SP-49 (cell line): ENCODE results near the gene DMGDH.

GRCh38 chr5:78771634-78772323 is 123.2 kb upstream of the LHFPL2 start:
- PRO-cap = no peak

- PRO-cap = bidirectional peak, plus-strand start at chr5:78984775, minus-strand start at chr5:78984649
Observed at GRCh38 chr5:78984416-78984900, 652 bp downstream of the ARSB start.

DNA sequence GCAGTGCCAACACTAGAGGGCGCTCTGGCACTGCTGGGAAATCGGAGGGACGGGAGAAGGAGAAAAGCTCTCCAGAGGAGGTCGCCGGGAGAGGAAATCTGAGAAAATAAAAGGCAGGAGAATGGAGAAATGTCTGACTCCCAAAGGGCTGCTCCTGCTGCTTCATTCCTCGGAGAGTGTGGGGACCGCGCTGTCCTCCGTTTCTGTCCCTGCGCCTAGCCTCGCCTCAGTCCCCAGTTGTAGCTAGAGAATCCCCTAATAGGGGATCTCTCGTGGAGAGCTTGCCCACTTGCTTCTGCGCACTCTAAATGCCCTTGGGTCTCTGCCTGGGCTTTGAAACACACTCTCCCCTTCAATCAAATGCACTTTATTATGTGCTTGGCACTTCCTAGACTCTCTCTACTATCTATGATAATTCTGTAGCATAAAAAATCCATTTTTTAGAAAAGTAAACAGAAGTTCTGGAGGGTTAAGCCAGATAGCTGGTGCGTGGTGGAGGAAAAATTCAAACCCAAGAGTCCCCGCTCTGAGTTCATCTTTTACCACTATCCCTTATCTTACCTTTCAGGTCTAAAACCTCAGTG is 40.1 kb upstream of the ARSB start:
- PRO-cap = no peak

GRCh38 chr5:79047241-79047885 is 22.1 kb downstream of the DMGDH start:
- PRO-cap = no peak

- PRO-cap = no peak
Observed at GRCh38 chr5:79069381-79069803, at the start of gene DMGDH. Gene DMGDH (minus strand): TSS chr5:79069674.

DNA sequence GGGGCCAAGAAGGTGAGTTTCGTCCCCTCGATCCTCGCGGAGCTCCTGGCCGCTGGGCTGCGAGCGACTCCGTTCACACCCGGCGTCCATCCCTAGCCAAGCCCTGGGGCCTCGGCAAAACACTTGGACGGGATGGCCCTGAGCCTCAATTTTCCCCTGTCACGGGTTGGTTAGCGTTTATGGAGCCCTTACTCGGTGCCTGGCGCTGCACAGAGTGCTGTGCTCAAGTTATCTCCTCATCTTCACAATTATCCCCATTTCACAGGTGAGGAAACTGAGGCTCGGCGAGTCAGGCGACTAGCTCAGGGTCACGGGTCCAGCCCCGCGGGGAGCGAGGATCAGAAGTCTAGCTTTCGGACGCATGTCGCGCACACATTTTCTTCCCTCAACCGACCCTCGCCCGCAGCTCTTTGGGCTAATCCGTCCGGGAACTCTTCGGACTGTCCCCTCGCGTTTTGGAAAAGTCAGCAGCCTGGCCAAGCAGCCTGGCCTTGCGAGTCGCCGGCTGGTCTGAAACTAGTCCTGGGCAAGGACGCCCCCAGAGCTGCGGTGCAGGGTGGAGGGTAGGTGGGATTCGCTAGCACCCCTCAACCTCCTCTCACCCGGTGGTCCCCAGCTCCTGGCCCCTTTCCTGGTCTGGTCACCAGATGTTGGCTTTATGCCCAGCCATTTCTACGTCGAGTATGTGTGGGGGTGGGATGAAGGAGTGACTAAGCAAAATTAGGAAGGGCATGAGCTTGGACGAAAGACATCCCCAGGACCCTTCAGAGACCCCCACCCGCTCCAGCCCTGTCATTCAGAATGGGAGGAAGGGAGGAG is 446 bp downstream of the BHMT2 start:
- PRO-cap = no peak

DNA sequence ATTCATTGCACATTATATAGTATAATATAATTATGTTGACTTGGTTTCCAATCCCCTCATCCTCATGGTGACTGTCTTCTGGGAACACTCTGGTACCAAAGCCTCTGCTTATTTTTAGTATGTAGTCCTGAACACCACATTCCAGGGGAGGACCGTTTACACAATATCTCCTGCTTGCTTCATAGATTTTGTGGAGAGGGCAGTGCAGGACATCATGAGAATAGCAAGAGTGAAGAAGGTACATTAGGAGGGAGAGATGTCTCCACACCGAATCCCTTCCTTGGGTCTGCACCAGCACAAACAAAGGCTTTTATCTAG is 20.5 kb upstream of the BHMT start:
- PRO-cap = no peak

GRCh38 chr5:79514378-79514471 is 291 bp upstream of the HOMER1 start:
- PRO-cap = no peak

DNA sequence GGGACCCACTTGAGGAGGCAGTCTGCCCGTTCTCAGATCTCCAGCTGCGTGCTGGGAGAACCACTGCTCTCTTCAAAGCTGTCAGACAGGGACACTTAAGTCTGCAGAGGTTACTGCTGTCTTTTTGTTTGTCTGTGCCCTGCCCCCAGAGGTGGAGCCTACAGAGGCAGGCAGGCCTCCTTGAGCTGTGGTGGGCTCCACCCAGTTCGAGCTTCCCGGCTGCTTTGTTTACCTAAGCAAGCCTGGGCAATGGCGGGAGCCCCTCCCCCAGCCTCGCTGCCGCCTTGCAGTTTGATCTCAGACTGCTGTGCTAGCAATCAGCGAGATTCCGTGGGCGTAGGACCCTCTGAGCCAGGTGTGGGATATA is 94.6 kb downstream of the CMYA5 start:
- PRO-cap = no peak

DNA sequence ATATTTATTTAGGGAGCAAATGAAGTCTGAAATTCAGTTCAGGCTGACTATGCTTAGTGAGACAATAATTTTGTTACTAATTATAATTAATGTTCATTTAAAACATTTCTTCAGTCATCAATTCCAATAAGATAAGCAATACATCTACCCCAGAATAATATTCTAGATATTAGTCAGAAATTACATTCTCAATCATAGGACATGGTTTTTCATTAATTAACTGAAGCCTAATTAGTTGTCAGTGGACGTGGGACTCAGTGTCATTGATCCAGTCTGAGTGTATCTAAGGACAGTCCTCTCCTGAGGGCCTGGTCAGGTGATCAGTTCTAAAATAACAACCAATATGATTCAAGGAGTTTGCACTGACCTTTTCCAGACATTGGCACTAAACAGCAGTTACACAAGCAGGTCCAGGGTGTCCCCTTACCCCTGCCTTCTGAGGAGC is 97.7 kb downstream of the CMYA5 start:
- PRO-cap = no peak

DNA sequence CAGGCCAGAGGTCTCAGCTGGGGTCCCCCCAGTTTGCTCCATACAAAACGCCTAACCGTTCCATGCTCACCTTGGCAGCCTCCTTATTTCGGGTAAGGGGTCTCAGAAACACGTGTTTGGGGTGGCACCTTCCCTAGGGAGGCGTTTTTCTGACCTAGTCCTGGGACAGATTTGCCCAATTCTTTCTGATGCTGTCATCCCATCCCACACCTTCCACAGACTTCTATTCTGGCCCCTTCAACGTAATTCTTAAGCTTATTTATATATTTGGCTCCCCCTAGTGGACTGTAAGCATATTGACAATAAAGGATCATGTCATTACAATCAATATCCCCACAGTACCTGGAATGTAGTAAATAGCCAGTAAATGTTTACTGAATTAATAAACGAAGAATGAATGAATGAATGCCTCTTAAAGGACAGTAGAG is 48.3 kb downstream of the THBS4 start:
- PRO-cap = no peak

DNA sequence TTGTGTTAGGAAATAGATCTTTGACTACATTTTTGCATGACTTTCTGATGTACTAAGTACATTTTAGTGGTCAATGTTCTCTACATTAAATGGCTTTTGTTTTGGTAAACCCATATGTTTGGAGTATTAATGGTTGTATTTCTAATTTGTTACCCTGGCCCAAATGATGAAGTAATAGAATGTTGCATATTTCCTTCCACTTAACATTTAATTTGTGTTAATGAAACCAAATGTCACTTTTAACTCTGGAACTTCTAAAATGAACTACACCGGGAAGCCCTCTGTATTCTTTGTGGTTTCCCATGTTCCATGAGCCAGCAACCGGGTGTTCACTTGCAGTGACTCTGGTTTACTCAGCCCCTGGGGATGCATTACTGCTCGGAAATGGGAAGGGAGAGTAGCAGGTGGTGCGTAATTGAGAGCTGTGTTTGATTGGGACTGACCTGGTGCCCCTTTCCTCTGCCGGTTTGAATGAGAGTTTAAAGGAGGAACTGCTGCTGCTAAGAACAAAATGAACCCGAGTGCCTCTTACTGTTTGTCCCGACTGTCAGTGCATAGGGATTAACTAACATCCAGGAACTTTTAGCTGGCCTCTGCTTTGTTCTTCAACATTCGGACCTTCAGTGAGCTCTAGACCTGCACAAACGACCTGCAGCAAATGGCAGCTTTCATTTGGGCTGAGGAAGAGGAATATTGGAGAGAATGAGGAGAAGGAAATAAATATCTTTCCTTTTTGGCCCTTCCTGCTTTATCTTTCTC is 100.1 kb upstream of the DHFR start:
- PRO-cap = no peak

DNA sequence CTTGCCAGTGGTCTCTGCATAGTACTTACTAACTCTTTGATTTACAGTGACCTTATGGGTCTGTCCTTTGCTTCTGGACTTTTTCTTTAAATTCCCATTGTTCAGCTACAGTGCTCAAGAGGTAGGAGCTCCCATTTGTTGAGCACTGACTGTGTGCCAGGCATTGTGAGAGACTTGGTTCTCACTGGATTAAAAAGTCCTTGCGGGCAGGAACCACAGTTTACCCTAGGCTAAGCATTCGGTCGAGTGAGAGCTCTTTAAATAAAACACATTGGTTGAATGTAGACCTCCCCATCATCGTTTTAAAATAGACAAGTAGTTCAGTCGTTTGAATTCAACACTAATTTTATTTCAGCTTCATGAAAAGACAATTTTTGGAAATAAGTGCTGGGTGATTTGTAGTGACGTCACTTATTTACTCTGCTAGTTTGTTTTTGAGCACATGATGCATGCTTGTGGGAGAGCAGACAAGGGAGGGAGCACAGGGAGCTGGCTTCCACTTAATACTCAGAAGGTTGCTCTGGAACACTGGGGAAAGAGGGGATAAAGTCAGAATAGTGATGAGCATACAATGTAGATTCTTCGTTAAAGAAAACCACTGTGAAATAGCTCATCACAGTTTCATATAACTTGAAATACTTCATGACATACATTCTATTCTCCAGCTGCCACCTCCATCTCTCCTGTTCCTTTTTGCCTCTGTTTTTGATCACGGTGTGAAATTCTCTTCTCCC is 27.1 kb downstream of the RASGRF2 start:
- PRO-cap = no peak

DNA sequence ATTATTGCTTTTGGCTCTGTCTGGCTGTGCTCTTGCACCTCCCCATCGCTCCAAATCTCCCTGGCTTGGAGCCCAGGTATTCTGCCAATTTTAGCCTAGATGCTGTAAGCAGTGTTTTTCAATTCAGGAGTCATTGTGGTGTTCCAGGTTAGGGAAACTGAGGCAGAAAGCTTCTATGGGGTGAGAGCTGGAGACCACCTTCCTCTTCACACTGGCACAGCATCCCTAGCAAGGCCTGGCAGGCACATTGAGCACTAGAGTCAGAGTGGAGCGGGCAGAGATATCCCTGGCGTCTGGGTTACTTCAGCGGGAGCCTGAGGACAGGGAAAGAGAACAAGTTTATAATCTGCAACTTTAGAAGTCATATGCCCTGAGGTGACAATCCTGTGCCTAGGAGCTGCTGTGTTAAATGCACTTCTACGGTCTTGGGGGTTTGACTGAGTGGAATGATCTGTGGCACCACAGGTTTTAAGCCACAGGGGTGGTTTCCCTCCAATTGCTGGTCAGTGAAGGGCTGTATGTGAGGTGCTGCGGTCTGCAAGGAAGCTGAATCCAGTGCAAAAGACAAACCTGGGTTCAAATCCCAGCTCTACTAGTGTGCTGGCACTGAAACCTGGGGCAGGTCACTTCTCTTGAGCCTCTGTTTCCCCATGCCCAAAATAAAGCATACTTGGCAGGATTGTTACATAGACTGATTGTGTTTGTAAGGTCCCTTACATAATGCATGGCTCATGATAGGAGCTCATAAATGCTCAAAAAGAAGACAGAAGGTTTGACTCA is 2.9 kb downstream of the CKMT2 start:
- PRO-cap = no peak

DNA sequence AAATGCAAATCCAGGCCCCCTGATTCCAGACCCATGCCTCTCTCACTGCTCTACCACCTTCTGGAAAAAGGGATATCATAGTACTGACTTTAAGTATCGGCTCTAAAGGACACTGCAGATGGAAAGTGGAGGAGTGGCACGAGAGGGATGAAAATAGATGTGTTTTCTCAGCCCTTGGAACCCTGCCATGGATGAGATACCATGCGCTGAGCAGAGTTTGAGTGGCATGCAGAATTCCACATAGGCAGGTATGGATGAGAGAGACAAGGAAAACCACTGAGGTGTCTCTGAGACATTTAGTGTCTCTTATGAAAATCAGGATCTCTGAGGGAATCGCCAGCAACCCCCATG is 18.8 kb downstream of the CKMT2 start:
- PRO-cap = no peak

DNA sequence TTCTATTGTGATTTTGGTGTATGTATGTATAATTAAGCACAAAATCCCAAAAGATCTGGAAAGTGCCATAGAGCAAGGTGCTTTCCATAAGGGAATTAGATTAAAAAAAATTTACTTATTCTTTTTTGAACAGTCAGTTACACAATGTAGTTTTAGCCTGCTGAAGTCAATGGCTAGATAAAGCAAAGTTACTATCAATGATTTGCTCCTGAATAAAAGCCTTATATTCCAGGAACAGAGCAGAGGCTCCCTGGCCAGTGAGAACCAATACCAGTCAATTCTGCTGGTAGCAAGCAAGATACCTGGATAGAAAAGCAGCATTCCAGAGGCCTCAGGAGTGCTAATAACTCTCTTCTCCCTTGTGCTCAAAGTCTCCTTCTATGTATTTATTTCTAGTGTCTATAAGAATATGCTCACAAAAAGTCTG is 25.1 kb upstream of the ACOT12 start:
- PRO-cap = no peak

- PRO-cap = no peak
Observed at GRCh38 chr5:81506763-81507480, 113.0 kb upstream of the ACOT12 start.

- PRO-cap = no peak
Observed at GRCh38 chr5:81750251-81750632, 655 bp downstream of the SSBP2 start.

DNA sequence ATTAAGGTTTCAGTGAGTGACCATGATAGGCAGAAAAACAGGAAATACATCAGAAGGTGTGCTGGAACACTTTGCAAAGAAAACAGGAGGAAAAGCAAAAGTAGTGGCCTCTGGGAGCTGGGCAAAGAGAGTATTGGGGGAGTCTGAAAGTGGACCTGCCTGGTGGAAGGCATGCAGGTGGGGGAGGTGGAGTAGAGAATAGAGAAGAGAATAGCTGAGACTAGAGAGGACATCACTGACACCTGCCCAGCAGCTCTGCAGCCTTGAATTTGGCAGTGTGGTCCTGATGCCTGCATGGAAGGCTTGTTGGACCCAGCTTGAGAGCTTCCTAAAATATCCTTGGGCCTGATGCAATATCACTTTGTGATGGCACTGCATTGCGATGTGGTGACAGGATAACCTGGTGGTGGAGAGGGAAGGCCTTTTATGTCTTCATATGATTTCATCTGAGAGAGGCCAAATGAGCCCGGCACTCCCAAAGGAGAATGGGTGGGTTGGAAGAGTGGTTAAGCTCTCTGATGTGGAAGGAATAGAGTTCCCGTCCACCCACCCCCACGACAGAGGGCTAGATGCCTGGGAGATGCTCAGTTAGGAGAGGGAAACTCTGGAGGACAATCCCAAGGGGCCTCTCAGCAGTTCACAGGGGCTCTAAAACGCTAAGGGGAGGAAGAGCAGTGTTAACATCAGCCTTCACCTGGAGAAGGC is 99.6 kb upstream of the SSBP2 start:
- PRO-cap = no peak

DNA sequence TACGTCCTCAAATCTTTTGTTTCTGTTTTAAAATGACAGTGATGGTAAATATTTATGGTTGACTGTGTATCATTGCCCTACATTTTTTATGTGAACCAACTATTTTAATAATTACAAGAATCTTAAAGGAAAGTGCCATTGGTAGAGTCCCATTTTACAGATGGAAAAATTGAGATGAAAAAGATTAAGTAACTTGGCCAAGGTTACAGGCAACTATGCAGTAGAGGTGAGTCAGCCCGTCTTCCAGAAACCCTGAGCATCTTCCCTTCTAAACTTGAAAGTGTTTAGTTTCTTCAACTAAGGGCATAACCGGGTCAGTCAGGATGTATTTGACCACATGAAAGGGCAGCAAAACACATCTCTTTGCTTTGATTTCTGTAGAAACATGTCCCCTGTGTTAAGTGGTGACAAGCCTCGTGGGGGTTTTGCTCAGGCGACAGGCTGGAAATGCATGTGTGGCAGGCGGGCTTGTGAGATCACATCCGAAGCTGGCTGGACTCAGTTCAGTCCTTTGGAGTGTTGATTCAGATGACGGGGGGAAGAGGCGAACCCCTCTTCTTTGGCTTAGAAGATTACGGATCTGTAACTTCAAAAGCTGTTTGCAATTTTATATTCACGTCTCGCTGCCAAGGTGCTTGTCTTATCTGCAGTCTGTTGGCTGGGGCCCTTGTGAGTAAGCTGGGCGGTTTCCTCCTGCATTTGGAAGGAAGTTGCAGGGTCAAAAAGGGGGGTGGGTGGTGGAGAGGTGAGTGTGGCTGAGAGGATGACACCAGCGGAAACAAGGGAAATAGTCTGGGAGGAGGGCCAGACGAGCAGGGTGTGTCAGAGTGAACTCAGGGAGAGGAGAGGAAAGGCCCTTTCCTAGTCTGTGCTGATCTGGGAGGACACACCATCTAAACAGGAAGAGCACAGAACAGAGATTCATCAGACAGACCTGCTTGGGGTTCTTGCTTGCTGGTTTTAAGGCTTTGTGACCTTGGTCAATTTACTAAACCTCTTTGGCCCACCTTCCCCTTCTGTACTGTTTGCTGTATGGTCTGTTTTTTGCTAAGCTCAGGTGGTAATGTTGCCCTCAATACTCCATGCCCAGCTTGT is 78.9 kb upstream of the RPS23 start:
- PRO-cap = no peak